ENCODE measurements around a stretch of chr5.

DNA sequence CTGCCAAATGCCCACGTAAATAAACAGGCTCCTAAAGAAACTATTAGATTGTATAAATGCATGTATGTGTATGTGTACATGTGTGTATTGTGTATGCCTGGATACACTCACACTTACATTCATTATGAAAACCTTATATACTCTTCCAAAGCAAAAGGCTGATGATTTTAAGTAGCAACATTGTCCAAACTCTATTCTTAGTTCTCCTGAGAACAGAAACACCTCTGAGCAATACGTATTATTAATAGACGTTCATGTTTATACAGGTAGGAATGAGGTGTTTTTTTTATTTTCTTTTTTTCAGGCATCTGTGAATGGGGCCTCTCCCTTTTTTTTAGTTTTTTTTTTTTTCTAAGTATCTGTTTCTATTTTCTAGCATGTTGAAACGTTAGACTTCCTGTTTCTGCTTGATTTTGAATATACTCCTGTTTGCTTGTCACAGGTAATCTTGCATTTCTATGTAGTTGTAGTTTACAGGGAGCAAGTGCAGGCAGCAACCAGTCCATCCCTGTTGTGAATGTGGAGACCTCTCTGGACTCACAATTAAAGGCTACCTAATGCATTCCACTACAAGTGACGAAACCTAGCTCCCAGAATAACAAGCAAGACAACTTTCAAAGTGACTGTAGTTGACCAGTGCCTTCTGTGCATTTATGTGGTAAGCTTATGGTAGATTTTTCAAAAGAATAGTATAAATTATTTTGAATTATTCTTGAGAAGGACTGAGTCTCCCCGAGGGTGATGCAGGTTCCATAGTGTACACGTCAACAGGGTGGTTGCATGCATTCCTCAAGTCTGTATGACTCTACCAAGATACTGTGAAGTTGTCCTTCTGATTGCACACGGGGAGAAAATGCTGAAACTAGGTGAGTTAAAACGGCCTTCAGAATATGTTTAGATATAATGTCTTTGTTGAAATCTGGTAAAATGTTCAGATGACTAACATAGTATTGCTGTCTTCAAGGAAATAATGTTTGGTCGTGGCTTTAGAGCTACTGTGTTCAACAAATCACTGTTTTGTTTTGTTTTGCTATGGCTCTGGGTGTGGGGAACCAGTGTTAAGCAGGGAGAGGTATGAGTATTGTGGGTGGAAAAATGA, 22.7 kb upstream of the TNFAIP8 start:
- PRO-cap, 2 experiments, result no peak in any of the 2 experiments

- PRO-cap, 2 experiments, result no peak in any of the 2 experiments
Observed at GRCh38 chr5:119336206-119336621, 19.6 kb upstream of the TNFAIP8 start.

DNA sequence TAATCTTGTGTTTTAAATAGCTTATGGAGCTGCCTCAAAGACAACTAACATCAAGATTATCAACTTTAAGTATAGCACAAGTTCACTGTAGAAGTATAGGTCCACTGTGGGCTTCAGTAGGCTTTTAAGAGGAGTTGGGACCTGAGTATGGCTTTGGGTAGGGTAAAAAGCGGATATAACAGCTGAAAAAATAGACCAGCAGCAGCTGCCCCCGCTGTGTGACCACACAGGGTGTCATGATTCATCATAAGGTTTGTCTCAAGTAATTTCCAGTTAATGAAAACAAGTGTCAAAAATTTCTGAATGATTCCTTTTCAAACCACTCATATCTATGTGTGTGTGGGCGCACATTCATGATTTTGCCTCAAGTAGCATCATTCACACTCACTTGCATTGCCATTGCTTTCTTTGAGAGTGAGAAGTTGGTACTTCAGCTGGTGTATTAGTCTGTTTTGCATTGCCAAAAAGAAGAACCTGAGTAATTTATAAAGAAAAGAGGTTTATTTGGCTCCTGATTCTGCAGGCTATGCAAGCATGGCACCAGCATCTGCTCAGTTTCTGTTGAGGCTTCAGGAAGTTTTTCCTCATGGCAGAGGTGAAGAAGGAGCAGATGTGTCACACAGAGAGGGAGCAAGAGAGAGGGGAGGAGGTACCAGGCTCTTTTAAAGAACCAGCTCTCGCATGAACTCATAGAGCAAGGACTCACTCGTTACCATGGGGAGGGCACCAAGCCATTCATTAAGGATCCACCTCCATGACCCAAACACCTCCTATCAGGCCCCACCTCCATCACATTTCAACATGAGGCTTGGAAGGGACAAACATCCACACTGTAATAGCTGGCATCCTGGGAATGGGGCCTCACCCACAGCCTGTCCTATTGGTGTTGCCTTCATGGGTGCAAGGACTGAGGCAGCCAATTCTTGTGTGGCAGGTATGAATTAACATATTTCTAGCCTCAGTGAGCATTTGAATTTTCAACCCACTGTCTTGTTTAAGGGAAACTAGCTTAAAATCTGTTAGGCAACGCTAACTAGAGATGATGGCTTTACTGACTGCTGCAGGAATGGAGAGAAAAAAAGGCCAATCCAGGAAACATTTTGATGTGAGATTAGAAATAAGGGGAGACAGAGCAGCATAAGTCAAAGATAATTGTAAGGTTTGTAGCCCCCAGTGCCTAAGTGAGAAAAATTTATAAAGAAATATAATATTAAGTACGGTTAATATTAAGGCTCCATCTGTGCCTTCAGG, 11.8 kb upstream of the TNFAIP8 start:
- PRO-cap, 2 experiments, result no peak in any of the 2 experiments

GRCh38 chr5:119357922-119358121, 2.0 kb downstream of the TNFAIP8 start:
- PRO-cap, 2 experiments, result no peak in any of the 2 experiments

- PRO-cap, 2 experiments, result no peak in any of the 2 experiments
Observed at GRCh38 chr5:119435420-119435831, 16.9 kb upstream of the HSD17B4 start.

GRCh38 chr5:119511328-119511877, 59.1 kb downstream of the HSD17B4 start:
- PRO-cap, 2 experiments, result no peak in any of the 2 experiments

DNA sequence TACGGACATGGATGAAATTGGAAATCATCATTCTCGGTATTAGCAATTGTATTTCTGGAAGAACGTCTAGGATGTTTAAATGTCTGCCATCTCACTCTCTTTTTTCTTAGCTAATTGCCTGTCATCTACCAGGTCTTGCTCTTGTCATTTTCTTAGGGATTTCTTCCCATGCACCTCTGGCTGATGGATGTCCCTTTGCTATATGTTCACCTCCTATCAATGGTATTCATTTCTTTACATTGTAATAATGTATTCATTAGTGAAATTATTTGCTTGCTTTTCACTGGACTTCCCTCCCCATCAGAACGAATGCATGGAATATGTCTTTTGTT, 539.7 kb upstream of the FTMT start:
- PRO-cap, 2 experiments, result no peak in any of the 2 experiments

- PRO-cap, 2 experiments, result peak in 1 of 2 experiments; most common plus-strand start chr5:122077229 (in 1); most common minus-strand start chr5:122077140 (in 1)
Observed at GRCh38 chr5:122076667-122077467, 1.2 kb downstream of the LOX start.

- PRO-cap, 2 experiments, result no peak in any of the 2 experiments
Observed at GRCh38 chr5:122113142-122113657, 16.1 kb upstream of the ZNF474 start.

GRCh38 chr5:122153046-122153521, 6.9 kb upstream of the ENSG00000250803 start:
- PRO-cap, 2 experiments, result no peak in any of the 2 experiments

- PRO-cap, 2 experiments, result no peak in any of the 2 experiments
Observed at GRCh38 chr5:122323204-122323724, 11.2 kb downstream of the SNCAIP start.

- PRO-cap, 2 experiments, result peak in 1 of 2 experiments; most common minus-strand start chr5:122774892 (in 1)
Observed at GRCh38 chr5:122774482-122774950, 364 bp upstream of the SNX2 start.

DNA sequence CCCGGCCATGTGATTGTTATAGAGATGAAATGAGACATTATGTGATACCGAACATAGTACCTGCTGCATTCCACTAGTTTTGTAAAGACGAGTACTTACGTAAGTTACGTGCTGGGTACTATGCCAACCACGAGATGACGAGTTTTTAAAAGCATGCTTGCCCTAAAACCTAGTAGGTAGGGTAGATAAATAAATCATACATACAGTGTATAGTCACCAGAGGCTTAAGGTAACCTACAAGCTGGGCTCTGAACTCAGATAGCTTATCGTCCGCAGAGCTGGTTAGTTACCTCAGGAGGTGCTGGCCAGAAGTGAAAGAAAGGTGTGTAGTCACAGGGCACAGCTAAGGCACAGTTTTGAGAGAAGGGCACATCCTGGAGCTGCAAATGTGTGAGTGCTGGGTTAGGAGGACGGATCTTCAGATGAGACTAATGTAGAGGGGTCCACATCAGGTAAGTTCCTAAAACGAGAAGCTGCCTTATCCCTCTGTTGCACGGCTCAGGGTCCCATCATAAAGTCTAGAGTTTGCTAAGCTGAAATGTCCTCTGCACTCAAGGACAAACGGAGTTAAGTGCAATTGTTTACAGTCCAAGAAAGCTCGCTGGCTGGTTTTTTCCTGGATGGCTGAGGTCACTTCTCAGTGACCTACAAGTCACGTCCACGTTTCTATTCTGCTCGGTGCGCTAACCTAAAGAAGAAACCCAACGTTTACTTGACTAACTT, 1.2 kb upstream of the SNX24 start:
- PRO-cap, 2 experiments, result peak in 1 of 2 experiments; most common plus-strand start position 655 of the sequence (in 1)

DNA sequence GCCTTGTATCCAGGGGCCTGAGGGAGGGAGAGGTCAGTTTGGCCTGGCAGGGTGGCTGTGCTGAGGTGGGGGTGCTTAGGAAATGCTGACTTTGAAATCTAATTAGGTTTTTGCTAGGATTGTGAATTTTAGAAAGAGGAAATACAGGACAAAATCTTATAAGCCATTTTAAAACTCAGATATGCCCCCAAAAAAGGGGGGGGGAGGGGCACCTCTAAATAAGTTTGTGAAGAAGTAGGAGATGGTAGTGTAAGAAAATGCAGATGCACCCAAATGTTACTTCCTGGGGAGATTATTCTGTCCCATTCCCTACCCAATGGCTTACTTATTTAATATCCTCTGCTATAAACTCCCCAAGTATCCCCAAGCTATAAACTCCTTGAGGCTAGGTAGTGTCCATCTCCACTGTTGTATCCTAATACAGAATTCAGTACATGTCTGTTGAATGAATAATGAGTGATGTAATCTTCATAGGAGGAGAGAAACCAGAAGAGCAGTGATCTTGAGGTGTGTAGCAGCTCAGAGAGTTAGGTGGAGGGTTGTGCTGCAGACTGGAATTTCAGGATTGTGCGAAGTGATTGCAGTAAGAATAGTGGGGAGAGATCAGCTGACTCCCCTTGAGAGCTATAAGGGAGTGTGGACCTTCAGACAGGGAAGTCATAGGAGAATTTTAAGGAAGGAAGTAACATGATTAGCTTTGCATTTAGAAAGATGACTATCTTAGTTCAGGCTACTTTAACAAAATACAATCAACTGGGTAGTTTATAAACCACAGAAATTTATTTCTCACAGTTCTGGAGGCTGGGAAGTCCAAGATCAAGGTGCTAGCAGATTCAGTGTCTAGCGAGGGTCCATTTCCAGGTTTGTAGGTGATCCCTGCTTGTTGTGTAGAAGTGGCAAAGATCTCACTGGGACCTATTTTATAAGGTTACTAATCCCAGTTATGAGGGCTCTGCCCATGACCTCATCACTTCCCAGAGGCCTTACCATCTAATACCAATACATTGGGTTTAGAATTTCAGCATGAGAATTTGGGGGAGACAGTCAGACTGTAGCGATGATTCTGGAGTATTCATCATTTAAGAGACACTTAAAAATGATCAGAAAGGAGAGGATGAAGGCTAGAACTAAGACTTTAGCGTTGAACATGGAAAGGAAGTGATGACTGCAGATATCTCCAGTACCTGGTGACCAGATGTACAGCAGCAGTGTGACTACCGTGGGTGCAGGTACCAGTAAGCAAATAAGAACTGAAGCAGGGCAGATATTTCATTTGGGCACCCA, 4.4 kb downstream of the SNX24 start:
- PRO-cap, 2 experiments, result peak in 1 of 2 experiments; most common minus-strand start position 553 of the sequence (in 1)

DNA sequence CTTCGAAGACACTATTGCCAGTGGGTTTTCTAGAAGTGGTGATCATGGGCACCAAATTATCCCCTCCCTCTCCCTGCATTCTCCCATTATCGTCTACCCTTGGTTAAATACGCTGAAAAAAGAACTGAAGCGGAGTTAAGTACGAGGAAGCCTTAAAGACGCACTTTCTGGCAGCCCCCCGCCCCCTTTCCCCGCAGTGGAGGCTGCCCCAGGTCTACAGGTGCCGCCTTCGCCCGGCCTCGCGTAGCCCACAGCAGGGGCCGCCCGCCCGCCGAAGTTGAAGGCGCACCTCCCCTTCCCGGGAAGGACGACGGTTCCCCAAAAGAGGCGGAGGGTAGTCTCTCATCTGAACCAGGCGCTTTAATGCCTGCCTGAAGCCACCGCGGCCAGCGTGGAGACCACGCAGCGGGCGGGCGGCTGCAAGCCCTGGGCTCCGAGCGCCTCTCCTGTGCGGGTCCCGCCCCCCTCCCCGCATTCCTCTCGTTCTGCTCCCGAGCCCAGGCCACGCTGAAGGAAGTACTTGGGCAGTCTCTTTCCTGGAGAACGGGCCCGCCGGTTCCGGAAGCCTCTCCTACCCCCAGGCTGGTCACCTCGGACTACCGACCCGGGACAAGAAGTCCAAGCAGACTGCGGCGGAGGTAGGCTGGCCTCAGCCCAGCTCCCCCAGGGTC, 739 bp downstream of the PPIC start:
- PRO-cap, 2 experiments, result peak in 2 of 2 experiments; most common plus-strand start position 527 of the sequence (in 2); most common minus-strand start position 468 of the sequence (in 2)

- PRO-cap, 2 experiments, result no peak in any of the 2 experiments
Observed at GRCh38 chr5:123284990-123286093, 137.9 kb downstream of the CEP120 start.

GRCh38 chr5:124906185-124907232, 160.1 kb upstream of the ZNF608 start:
- PRO-cap, 2 experiments, result no peak in any of the 2 experiments

- PRO-cap, 2 experiments, result no peak in any of the 2 experiments
Observed at GRCh38 chr5:124951457-124952233, 205.2 kb upstream of the ZNF608 start.

DNA sequence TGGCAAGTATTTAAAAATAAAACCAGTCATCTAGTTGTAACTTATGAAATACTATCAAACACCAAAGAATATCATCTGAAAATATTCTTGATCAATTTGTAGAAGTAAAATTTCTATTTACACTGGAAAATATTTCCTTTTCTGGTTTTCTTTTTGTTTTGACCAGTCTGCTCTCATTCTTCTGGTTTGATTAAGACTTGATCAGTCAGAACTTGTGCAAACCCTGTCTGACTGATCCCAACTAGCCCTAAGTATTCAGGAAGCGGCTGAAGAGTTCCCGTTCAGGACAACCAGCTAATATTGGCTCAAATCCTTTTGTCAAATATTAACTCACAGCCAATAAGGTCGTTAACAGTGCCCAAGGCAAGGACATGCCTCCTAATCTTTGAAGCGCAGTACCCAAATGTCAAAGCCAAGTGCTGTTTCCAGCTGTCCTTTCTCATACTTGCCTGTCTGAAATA, 266.2 kb upstream of the ZNF608 start:
- PRO-cap, 2 experiments, result no peak in any of the 2 experiments

- PRO-cap, 2 experiments, result no peak in any of the 2 experiments
Observed at GRCh38 chr5:125026999-125027337, 280.5 kb upstream of the ZNF608 start.

Data from Metastatic Liver Carcinoma in the Lung (tissue), 2 donors.